Adrenal gland (tissue), 7 donors: ENCODE measurements around the genes LRRC8E, ELAVL1 and CERS4.

GRCh38 chr19:7670832-7671269, 2.0 kb downstream of the RETN start:
- PRO-cap, 3 experiments: no peak in any of the 3 experiments
- RAMPAGE, long total RNA, 4 experiments: no peak in any of the 4 experiments
- RRBS: no CpG with 5 or more reads among the region's 8 CpGs

GRCh38 chr19:7705620-7706167, 3.8 kb upstream of the FCER2 start:
- PRO-cap, 3 experiments: peak in 1 of 3 experiments; most common plus-strand start chr19:7705962 (in 1)
- RAMPAGE, long total RNA, 4 experiments: no peak in any of the 4 experiments
- RRBS: no CpG with 5 or more reads among the region's 19 CpGs

GRCh38 chr19:7787808-7788288, 24.8 kb downstream of the CLEC4M start:
- PRO-cap, 3 experiments: peak in 3 of 3 experiments; most common plus-strand start chr19:7788092 (in 1); most common minus-strand start chr19:7788081 (in 3)
- RAMPAGE, long total RNA, 4 experiments: no peak in any of the 4 experiments
- RRBS: no CpG with 5 or more reads among the region's 29 CpGs

DNA sequence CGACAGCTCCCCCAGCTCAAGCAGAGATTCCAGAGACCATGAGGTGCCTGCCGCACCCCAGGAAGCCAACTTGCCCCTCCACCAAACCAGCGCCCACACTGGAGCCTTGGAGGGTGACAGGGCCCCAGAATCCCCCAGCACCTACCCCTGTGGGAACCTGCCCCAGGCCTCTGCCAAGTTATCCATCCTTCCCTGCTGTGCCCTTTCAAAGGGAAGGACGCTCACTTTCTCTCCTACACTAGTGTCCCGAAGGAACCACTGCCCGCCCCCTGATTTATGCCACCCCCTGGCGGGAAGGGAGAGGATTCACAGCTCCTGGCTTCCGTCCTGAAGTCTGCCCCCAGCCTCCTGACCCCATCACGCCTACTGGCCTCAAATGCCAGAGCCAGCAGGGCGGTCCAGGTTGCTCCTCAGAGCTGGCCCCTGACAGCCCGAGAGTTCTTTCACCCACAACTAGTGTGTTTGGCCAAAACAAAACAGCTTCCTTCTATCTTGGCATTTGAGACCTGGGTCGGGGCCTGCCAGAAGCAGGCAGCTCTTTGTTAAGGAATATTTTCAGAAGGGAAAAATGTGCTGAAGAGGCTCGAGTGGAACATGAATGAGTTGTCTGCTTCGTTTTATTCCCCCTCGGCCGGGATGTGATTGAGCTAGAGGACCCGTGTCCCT, 1.5 kb downstream of the EVI5L start:
- PRO-cap, 3 experiments: no peak in any of the 3 experiments
- RAMPAGE, long total RNA, 4 experiments: no peak in any of the 4 experiments
- RRBS: no CpG with 5 or more reads among the region's 17 CpGs

GRCh38 chr19:7888226-7888827, at the start of gene LRRC8E:
Gene LRRC8E, plus strand, starts transcription at chr19:7888510.
- PRO-cap, 3 experiments: peak in 3 of 3 experiments; most common plus-strand start chr19:7888510 (in 2); most common minus-strand start chr19:7888407 (in 1)
- RAMPAGE, long total RNA, 4 experiments: start-site peak on the plus strand in 2 of 4 experiments, at chr19:7888510-7888538 at its widest, 17 to 90 reads per replicate
- RRBS: 2% methylated on average over 19 of the region's 48 CpGs

GRCh38 chr19:7909089-7909597, 5.5 kb downstream of the MAP2K7 start:
- PRO-cap, 3 experiments: no peak in any of the 3 experiments
- RAMPAGE, long total RNA, 4 experiments: no peak in any of the 4 experiments
- RRBS: no CpG with 5 or more reads among the region's 11 CpGs

- PRO-cap, 3 experiments: peak in 1 of 3 experiments; most common minus-strand start chr19:7916856 (in 1)
- RAMPAGE, long total RNA, 4 experiments: no peak in any of the 4 experiments
- RRBS: 2% methylated on average over 69 of the region's 115 CpGs
These were observed 1.8 kb downstream of the TGFBR3L start for GRCh38 chr19:7916054-7917167.

GRCh38 chr19:7924474-7925001, 1.4 kb downstream of the CTXN1 start:
- PRO-cap, 3 experiments: no peak in any of the 3 experiments
- RAMPAGE, long total RNA, 4 experiments: start-site peak on the minus strand in 1 of 4 experiments, at chr19:7924743-7924769 at its widest, 5 reads per replicate
- RRBS: 32% methylated on average over 11 of the region's 35 CpGs

DNA sequence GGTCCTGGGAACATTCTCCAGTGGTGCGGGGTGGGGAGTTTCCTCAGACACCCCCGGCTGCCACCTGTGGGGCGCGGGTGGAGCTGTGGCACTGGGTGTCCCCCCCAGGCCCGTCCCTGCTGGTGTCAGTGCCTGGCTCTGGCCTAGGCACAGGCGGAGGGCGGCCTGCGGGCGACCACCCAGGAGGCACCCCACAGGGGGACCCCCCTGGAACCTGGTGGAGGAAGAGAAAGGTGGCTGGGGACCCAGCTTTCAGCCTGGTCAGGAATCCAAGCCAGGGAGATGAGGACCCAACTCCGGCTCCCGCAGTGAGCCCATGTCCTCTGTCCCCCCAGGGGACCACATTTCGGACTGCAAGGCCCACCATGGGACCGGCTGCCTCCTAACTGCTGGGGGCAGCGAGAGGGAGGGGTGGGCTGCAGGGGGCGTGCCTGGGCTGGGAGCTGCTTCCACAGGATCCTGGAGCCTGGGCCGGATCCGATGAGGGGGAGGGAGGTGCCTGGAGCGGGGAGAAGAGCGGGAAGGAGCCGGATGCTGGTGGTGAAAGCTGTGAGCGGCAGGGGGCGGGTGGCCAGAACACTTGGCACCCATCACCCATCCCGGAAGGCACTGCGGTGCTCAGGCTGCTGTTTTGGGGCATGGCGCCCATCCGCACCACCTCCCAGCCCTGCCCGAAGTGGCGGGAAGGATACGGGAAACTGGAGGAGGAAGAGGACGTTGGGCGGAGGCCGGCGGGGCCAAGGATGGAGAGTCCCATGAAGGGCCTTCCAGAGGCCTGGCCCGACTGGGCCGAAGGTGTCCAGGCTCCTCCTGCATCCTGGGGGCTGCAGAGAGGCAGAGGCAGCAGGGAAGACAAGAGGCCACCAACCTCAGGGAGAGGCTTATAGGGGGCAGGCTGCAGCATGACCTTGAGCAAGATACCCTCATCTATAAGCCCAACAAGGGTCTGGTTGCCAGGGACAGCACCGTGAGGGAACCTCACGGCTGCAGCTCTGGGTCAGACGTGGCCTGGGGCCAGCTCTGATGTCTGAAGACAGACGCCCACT, 5.6 kb upstream of the CTXN1 start:
- PRO-cap, 3 experiments: no peak in any of the 3 experiments
- RAMPAGE, long total RNA, 4 experiments: no peak in any of the 4 experiments
- RRBS: 93% methylated on average over 11 of the region's 39 CpGs

DNA sequence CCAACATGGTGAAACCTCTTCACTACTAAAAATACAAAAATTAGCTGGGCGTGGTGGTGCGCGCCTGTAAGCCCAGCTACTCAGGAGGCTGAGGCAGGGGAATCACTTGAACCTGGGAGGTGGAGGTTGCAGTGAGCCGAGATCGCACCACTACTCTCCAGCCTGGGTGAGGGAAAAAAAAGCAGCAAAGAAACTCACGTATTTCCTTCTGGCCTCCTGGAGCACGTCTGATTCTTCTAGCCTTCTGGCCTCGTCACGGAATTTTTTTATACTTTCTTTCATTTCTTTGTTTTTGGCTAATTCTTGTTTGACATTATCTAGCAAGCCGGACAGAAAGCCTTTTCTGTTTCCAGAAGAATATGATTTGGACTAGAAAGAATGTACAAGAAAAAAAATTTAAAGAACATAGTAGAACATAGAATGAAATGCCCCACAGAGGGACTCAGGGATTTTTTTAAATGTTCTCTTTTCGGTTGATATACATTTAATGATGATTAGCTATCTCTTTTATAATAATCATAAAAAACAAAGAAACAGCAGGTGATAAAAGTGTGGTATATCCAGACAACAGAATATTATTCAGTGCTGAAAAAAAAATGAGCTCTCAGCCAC, 5.5 kb downstream of the TIMM44 start:
- PRO-cap, 3 experiments: no peak in any of the 3 experiments
- RAMPAGE, long total RNA, 4 experiments: no peak in any of the 4 experiments
- RRBS: no CpG with 5 or more reads among the region's 11 CpGs

DNA sequence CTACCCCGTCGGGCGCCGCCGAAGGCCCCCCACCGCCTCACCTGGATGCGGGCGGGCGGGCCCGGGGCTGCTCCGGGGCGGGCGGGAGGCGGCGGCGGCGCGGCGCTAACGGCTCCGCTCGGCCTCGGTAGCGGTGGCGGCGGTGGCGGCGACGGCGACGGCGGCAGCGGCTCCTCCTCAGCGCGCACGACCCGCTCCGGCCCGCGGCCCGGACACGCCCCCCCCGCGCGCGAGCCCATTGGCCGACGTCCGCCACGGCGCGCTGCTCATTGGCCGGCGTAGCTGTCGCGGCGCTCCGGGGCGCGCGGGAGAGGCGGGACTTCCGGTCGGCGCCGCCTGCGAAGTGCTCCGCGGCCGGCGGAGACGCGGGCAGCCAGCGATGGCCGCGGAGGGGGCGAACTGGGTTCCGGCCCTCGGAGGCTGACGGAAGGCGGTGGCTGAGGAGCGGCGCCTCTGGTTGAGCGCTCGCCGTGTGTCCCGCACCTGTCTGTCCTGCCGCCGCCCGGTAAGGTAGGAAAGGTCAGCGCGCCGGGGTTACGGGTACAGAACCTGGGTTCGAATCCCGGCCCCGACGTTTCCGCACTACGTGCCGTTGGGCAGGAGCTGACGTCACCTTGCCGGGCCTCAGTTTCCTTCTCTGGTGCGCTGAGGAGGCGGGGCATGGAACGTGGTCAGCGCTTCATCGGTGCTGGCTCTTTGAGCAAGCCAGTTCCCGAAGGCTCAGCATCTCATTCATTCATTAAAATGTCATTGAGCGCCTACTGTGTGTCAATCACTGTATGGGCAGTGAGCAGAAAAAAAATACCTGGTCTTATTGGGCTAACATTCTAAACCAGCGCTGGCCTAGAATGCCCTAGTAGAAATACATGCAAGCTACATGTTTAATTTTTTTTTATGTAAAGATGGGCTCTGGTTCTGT, at the start of gene ELAVL1:
TSS of gene ELAVL1 (minus strand) at position 188 of the 919 bp plus-strand sequence.
- PRO-cap, 3 experiments: peak in 3 of 3 experiments; most common plus-strand start position 368 of the sequence (in 3); most common minus-strand start position 188 of the sequence (in 2)
- RAMPAGE, long total RNA, 4 experiments: start-site peak on the plus strand in 1 of 4 experiments, centred at position 357 of the sequence, 12 reads per replicate
- RRBS: 1% methylated on average over 38 of the region's 111 CpGs

GRCh38 chr19:8052138-8052460, 461 bp upstream of the CCL25 start:
- PRO-cap, 3 experiments: no peak in any of the 3 experiments
- RAMPAGE, long total RNA, 4 experiments: no peak in any of the 4 experiments
- RRBS: no CpG with 5 or more reads among the region's 4 CpGs

GRCh38 chr19:8209079-8209252, 204 bp upstream of the CERS4 start:
- PRO-cap, 3 experiments: peak in 3 of 3 experiments; most common plus-strand start chr19:8209157 (in 3); most common minus-strand start chr19:8209197 (in 1)
- RAMPAGE, long total RNA, 4 experiments: no peak in any of the 4 experiments
- RRBS: under 1% methylated on average over 3 of the region's 16 CpGs

GRCh38 chr19:8209253-8210476, at the start of gene CERS4:
Gene CERS4, plus strand, starts transcription at chr19:8209370.
- PRO-cap, 3 experiments: peak in 3 of 3 experiments; most common plus-strand start chr19:8209376 (in 3); most common minus-strand start chr19:8209893 (in 2)
- RAMPAGE, long total RNA, 4 experiments: start-site peak on the plus strand in 1 of 4 experiments, at chr19:8209405-8209660 at its widest, 6 to 10 reads per replicate
- RRBS: 2% methylated on average over 75 of the region's 105 CpGs

GRCh38 chr19:8394789-8395296, 4.7 kb downstream of the RAB11B start:
- PRO-cap, 3 experiments: no peak in any of the 3 experiments
- RAMPAGE, long total RNA, 4 experiments: no peak in any of the 4 experiments
- RRBS: no CpG with 5 or more reads among the region's 14 CpGs

DNA sequence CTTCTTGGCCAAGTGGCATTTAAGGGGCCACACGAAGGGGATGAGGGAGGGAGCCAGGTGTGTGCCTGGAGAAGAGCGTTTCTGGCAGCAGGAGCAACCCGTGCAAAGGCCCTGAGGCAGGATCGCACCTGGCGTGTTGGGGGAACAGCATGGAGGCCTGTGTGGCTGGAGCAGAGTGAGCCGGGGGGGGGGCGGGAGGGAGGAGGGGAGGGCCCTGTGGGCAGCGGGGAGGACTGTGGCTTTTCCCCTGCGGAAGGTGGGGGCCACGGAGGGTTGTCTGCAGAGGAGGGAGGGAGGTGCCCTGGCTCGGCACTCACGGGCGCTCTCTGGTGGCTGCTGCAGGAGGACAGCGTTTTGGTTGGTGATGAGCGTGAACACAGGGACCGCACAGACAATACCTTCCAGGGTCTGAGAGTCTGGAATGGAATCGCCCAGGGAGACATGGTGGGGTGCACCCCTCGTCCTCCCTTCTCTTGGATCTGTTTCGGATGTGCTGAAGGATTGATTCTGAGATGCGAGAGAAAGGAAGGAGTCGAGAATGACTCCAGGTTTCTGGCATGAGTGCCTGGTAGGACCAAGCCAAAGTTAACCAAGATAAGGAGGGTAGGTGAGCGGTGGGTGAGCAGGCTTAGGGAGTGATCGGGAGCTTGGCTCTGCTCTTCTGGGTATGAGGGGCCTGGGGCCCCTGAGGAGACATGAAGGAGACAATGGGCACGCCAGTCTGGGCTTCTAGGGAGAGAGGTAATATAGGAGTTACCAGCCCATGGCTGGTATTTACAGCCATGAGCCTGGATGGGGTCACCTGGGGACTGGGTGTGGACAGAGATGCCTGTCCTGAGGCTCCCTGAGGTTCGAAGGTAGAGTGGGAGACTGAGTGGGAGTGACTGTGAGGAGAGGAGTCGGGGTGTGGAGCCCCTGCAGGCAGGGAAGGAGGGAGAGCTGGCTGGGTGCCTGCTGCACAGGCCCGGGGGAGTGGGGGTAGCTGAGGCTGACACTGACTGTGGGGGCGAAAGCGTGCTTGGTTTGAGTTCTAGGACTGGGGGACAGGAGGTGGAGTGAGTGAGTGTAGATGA, 6.7 kb downstream of the RAB11B start:
- PRO-cap, 3 experiments: no peak in any of the 3 experiments
- RAMPAGE, long total RNA, 4 experiments: no peak in any of the 4 experiments
- RRBS: no CpG with 5 or more reads among the region's 29 CpGs

- PRO-cap, 3 experiments: peak in 2 of 3 experiments; most common plus-strand start chr19:8446078 (in 1); most common minus-strand start chr19:8446265 (in 1)
- RAMPAGE, long total RNA, 4 experiments: no peak in any of the 4 experiments
- RRBS: 1% methylated on average over 2 of the region's 13 CpGs
These were observed 1.3 kb downstream of the HNRNPM start for GRCh38 chr19:8445940-8446528.

- PRO-cap, 3 experiments: no peak in any of the 3 experiments
- RAMPAGE, long total RNA, 4 experiments: no peak in any of the 4 experiments
- RRBS: no CpG with 5 or more reads among the region's 17 CpGs
These were observed 21.8 kb downstream of the MYO1F start for GRCh38 chr19:8555507-8555860.

DNA sequence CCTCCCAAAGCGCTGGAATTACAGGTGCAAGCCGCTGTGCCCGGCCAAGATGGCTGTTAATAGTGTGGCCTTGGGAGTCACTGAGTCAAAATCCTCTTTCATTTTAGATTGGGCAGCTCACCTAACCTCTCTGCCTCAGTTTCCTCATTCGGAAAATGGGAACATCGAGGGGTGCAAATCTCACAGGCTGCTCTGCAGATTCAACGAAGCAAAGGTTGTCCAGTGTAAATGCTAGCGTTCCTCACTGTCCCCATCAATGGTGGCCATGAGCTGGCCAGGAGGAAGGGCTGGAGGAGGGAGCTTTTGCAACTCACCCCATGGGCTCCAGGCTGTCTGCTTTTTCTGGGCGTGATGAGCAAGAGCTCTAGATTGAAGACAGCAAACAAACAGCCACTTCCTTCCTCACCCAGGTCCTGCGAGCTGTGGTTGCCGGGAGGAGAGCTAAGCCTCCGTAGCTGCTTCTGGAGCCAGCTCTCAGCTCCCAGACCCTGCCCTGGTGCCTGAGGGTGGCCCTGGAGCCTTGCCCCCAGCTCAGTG, 6.4 kb downstream of the MYO1F start:
- PRO-cap, 3 experiments: peak in 2 of 3 experiments; most common plus-strand start position 393 of the sequence (in 1)
- RAMPAGE, long total RNA, 4 experiments: no peak in any of the 4 experiments
- RRBS: no CpG with 5 or more reads among the region's 11 CpGs

GRCh38 chr19:8591838-8592910, 14.9 kb upstream of the MYO1F start:
- PRO-cap, 3 experiments: peak in 3 of 3 experiments; most common plus-strand start chr19:8592789 (in 3); most common minus-strand start chr19:8592473 (in 1)
- RAMPAGE, long total RNA, 4 experiments: no peak in any of the 4 experiments
- RRBS: 5% methylated on average over 23 of the region's 71 CpGs